Uterus (tissue), 7 donors: ENCODE measurements around the genes DIO1 and CYB5RL.

DNA sequence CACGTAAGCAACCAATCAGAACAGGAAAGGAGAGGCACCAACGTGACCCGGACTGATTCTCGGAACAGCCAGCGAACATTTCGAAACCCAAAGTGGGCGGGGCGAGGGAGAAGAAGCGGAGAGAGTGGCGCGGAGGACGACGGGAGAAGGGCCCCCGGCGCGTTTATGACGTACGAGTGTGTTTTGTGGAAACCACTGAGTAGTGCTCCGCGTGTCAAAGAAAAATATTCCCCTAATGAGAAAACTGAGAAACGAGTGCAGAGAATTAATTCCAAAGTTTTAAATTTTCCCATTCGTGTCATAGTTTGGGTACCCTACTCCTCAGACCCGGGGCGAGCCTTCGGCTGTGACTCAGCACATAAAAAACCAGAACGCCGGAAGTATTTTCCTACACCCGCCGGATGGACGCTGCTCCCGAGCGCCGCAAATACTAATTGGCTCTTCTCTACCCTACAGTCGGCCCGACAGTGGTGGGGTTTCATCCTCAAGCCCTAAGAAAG, 367 bp upstream of the NRDC start:
- PRO-cap, 4 experiments: peak in 4 of 4 experiments; most common plus-strand start position 166 of the sequence (in 3); most common minus-strand start position 360 of the sequence (in 2)
- RAMPAGE, long total RNA, 2 experiments: no peak in any of the 2 experiments
- RRBS: 2% methylated on average over 10 of the region's 35 CpGs

GRCh38 chr1:51955621-51956194, 34.8 kb downstream of the RAB3B start:
- PRO-cap, 4 experiments: no peak in any of the 4 experiments
- RAMPAGE, long total RNA, 2 experiments: no peak in any of the 2 experiments
- RRBS: no CpG with 5 or more reads among the region's 6 CpGs

GRCh38 chr1:51957541-51957955, 33.0 kb downstream of the RAB3B start:
- PRO-cap, 4 experiments: no peak in any of the 4 experiments
- RAMPAGE, long total RNA, 2 experiments: no peak in any of the 2 experiments
- RRBS: no CpG with 5 or more reads among the region's 6 CpGs

DNA sequence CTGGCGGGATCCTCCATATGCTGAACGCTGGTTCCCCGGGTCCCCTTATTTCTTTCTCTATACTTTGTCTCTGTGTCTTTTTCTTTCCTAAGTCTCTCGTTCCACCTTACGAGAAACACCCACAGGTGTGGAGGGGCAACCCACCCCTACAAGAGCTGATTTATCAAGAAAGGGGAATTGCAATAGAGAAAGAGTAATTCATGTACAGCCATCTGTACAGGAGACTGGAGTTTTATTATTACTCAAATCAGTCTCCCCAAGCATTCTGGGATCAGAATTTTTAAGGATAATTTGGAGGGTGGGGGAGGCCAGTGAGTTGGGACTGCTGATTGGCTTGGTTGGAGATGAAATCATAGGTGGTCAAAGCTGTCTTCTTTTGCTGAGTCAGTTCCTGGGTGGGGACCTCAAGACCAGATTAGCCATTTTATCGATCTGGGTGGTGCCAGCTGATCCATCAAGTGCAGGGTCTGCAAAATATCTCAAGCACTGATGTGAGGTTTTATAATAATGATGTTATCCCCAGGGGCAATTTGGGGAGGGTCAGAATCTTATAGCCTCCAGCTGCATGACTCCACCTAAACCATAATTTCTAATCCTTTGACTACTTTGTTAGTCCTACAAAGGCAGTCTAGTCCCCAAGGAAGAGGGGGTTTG, 16.7 kb upstream of the RAB3B start:
- PRO-cap, 4 experiments: no peak in any of the 4 experiments
- RAMPAGE, long total RNA, 2 experiments: no peak in any of the 2 experiments
- RRBS: no CpG with 5 or more reads among the region's 6 CpGs

DNA sequence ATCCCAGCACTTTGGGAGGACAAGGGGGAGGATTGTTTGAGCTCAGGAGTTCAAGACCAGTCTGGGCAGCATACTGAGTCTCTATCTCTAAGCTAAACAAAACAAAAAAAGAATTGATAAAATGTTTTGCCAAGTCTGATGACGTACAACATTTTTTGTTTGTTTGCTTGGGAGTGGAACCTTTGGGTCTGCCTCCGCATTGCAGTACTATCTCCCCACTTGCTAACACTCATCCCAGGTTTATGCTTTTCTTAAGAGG, 42.9 kb downstream of the ZFYVE9 start:
- PRO-cap, 4 experiments: no peak in any of the 4 experiments
- RAMPAGE, long total RNA, 2 experiments: no peak in any of the 2 experiments
- RRBS: no CpG with 5 or more reads among the region's 2 CpGs

DNA sequence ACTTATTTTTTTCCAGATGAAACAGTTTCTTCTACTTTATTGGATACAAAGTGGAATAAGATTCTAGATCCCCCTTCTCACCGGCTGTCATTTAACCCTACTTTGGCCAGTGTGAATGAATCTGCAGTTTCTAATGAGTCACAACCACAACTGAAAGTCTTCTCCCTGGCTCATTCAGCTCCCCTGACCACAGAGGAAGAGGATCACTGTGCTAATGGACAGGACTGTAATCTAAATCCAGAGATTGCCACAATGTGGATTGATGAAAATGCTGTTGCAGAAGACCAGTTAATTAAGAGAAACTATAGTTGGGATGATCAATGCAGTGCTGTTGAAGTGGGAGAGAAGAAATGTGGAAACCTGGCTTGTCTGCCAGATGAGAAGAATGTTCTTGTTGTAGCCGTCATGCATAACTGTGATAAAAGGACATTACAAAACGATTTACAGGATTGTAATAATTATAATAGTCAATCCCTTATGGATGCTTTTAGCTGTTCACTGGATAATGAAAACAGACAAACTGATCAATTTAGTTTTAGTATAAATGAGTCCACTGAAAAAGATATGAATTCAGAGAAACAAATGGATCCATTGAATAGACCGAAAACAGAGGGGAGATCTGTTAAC, 95.7 kb downstream of the ZFYVE9 start:
- PRO-cap, 4 experiments: no peak in any of the 4 experiments
- RAMPAGE, long total RNA, 2 experiments: no peak in any of the 2 experiments
- RRBS: no CpG with 5 or more reads among the region's 4 CpGs

GRCh38 chr1:52662668-52663355, 29.8 kb downstream of the SHISAL2A start:
- PRO-cap, 4 experiments: no peak in any of the 4 experiments
- RAMPAGE, long total RNA, 2 experiments: no peak in any of the 2 experiments
- RRBS: 20% methylated on average over 2 of the region's 14 CpGs

GRCh38 chr1:52821319-52822335, 20.9 kb upstream of the ZYG11A start:
- PRO-cap, 4 experiments: no peak in any of the 4 experiments
- RAMPAGE, long total RNA, 2 experiments: start-site peak on the plus strand in 1 of 2 experiments, at chr1:52821282-52822180 at its widest, 21 to 24 reads per replicate
- RRBS: no CpG with 5 or more reads among the region's 5 CpGs

GRCh38 chr1:53084363-53085180, 22.6 kb downstream of the PODN start:
- PRO-cap, 4 experiments: no peak in any of the 4 experiments
- RAMPAGE, long total RNA, 2 experiments: no peak in any of the 2 experiments
- RRBS: no CpG with 5 or more reads among the region's 18 CpGs

GRCh38 chr1:53190223-53190891, 6.3 kb upstream of the CPT2 start:
- PRO-cap, 4 experiments: no peak in any of the 4 experiments
- RAMPAGE, long total RNA, 2 experiments: no peak in any of the 2 experiments
- RRBS: no CpG with 5 or more reads among the region's 14 CpGs

DNA sequence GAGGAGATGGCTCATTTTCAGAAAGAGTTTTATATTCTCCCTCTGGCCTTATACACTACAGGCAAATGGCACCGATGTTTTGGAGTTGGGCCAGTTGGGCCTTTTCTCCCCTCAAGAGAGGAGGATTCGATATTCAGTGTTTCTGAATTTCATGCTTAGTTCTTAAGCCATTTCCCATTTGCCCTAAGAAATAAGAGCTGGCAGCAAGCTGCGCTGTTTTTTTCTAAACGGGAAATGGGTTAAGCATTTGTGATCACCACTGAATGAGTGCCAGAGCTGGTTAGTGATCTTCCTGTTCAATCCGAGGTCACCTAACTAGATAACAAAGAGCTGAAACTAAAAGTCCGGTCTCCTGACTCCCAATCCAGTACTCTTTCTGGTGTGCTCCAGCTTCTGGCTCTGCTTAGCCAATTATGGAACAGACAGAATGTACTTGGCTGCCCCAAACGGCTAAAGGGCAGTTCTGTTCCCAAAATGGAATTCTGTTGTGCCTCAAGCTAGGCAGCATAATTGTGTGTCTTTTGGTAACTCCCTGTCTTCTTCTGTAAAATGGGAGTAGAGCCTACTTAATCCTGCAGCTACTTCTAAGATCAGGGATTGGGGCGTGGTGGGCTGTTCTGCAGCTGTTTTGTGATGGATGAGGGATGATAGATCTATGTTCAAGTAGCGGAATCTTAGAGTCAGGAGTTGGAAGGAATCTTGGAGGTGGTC, 1.1 kb upstream of the CPT2 start:
- PRO-cap, 4 experiments: no peak in any of the 4 experiments
- RAMPAGE, long total RNA, 2 experiments: no peak in any of the 2 experiments
- RRBS: no CpG with 5 or more reads among the region's 9 CpGs

DNA sequence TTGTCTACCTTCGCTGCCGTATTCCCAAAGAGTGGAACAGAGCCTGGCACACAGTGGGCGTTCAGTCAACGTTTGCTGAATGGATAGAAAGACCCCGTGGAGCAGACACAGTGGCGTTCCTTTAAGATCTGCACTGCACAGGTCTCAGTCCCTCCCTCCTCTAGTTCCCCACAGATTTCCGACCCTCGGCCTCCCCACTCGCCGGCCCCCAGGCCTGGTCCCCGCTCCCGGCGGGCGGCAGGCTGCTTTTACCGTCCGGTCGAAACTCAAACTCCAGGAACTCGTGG, 266 bp downstream of the MAGOH start:
- PRO-cap, 4 experiments: no peak in any of the 4 experiments
- RAMPAGE, long total RNA, 2 experiments: no peak in any of the 2 experiments
- RRBS: no CpG with 5 or more reads among the region's 18 CpGs

DNA sequence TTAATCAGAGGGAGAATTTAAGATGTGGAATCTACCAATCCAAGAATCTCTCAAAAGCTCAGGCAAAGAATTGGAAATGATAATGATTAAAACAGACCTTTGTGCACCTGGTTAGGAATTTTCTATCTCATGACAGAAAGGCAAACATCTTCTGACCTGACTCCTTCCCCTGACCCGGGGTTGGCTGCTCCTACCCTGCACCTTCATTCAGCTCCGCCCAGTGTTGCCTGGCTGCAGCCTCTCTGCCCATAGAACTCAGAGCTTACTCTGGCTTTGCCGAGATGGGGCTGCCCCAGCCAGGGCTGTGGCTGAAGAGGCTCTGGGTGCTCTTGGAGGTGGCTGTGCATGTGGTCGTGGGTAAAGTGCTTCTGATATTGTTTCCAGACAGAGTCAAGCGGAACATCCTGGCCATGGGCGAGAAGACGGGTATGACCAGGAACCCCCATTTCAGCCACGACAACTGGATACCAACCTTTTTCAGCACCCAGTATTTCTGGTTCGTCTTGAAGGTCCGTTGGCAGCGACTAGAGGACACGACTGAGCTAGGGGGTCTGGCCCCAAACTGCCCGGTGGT, at the start of gene DIO1:
Gene DIO1 (plus strand): TSS at position 258 of the 574 bp plus-strand sequence.
- PRO-cap, 4 experiments: no peak in any of the 4 experiments
- RAMPAGE, long total RNA, 2 experiments: no peak in any of the 2 experiments
- RRBS: no CpG with 5 or more reads among the region's 13 CpGs

DNA sequence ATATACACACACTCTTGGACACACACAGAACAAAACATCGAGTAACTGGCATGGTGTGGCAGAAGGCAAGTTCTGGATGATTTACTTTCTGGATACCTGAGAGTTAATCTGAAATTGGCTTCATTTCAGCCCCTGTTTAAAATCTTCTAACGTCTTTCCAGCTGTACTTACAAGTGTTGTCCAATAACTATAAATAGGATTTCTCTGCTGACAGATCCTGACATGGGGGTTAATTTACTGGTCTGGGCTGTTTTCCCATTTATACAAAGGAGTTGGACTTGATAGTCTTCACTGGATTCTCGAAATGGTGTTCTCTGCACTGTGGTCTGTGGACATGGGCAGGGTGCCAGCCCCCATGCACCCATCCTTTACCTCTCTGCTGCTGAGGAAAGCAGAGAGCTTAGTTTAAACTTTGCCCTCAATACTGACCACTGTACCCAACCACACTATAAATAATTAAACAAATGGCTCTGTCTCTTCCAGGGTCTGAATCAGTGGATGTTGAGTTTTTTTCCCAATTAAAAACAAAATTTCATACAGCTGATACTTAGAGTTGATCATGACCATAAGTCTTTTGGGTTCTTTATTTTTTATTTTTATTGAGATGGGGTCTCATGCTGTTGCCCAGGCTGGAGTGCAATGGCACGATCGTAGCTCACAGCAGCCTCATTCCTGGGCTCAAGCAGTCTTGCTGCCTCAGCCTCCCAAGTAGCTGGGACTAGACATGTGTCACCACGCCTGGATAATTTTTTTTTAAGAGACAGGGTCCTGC, 5.3 kb downstream of the DIO1 start:
- PRO-cap, 4 experiments: no peak in any of the 4 experiments
- RAMPAGE, long total RNA, 2 experiments: no peak in any of the 2 experiments
- RRBS: no CpG with 5 or more reads among the region's 6 CpGs

- PRO-cap, 4 experiments: no peak in any of the 4 experiments
- RAMPAGE, long total RNA, 2 experiments: no peak in any of the 2 experiments
- RRBS: no CpG with 5 or more reads among the region's 5 CpGs
These were observed 15.9 kb downstream of the DIO1 start for GRCh38 chr1:53909790-53910441.

- PRO-cap, 4 experiments: peak in 4 of 4 experiments; most common plus-strand start chr1:54200170 (in 2); most common minus-strand start chr1:54200030 (in 4)
- RAMPAGE, long total RNA, 2 experiments: start-site peak on the plus strand in 1 of 2 experiments, at chr1:54200192-54200196 at its widest, 72 reads per replicate; start-site peak on the minus strand in 1 of 2 experiments, at chr1:54200019-54200049 at its widest, 51 reads per replicate
- RRBS: 2% methylated on average over 11 of the region's 45 CpGs
These were observed at the start of gene CYB5RL for GRCh38 chr1:54199311-54200295. TSS of gene CYB5RL (minus strand) at chr1:54200030.

- PRO-cap, 4 experiments: no peak in any of the 4 experiments
- RAMPAGE, long total RNA, 2 experiments: no peak in any of the 2 experiments
- RRBS: 91% methylated on average over 2 of the region's 23 CpGs
These were observed 25.7 kb downstream of the MRPL37 start for GRCh38 chr1:54225356-54226281.

- PRO-cap, 4 experiments: no peak in any of the 4 experiments
- RAMPAGE, long total RNA, 2 experiments: no peak in any of the 2 experiments
- RRBS: no CpG with 5 or more reads among the region's 39 CpGs
These were observed 28.5 kb downstream of the MRPL37 start for GRCh38 chr1:54228032-54229203.

DNA sequence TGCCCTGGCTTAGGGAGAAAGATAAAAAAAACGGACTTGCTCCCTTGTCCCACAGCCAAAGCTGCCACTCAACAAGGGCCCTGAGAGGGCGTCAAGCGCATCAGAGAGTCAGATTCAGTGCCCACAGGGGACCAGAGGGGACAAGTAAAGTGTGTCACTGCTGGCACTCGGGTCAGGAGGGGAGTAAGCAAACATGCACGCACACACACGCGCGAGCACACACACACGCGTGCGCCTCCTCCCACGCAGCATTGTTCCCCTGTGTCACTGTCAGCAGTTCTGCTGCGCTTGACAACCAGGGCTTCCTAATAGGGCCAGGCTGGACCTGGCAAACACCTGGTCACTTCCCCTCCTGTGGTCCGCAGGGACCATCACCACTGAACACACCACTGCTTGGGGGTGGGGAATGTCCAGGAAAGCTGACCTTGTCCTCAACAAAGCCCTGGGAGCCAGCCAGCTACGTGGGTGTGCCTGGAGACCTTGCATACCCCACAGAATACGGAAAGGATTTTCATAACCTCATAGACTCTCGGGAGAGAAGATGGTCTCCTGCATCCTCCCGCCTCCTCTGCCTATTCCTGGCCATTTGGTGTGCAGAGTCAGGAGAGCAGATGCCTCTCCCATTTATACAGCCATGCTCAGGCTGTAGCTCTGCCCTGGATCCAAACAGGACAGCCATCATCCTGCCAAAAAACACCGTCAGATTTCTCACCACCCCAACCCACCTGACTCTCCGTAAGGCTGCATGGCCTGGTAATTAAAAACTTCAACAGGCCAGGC, 132.9 kb downstream of the MRPL37 start:
- PRO-cap, 4 experiments: peak in 1 of 4 experiments; most common plus-strand start position 582 of the sequence (in 1); most common minus-strand start position 281 of the sequence (in 1)
- RAMPAGE, long total RNA, 2 experiments: no peak in any of the 2 experiments
- RRBS: no CpG with 5 or more reads among the region's 20 CpGs

DNA sequence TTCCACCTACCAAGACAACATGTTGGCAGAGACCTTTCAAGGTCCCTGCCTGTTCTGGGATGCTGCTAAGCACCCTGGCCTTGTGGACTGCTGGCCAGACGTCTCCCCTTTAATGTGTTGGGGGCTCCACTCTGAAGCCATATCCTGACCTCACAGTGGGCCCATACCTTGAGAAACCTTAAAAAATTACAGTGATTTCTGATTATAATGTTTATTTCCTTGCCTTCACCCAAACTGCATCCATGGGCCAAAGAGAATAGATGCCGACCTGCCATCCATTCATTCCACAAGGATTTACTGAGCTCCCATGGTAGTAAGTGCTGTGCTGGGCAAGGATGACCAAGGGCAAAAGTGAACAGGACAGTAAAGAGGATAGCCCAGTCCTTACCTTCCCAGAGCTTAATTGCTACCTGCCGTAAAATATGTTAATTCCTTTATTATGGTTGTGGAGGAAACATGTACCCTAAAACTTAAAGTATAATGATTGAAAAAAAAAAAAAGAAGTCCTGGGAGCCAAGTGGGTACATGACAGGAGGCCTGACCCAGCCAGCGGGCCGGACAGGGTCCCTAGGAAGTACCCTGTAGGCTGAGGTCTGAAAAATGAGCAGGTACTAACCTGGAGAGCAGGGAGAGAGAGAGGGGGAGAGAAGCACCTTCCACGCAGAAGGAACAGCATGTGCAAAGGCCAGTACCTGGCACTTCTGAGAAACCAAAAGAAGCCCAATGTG, 141.4 kb downstream of the MRPL37 start:
- PRO-cap, 4 experiments: no peak in any of the 4 experiments
- RAMPAGE, long total RNA, 2 experiments: no peak in any of the 2 experiments
- RRBS: no CpG with 5 or more reads among the region's 6 CpGs